ENCODE results near the gene OTUD6A.

GRCh38 chrX:66021215-66021942 lies 18.5 kb downstream of the VSIG4 start:
- RRBS, result no CpG with 5 or more reads among the region's 2 CpGs

DNA sequence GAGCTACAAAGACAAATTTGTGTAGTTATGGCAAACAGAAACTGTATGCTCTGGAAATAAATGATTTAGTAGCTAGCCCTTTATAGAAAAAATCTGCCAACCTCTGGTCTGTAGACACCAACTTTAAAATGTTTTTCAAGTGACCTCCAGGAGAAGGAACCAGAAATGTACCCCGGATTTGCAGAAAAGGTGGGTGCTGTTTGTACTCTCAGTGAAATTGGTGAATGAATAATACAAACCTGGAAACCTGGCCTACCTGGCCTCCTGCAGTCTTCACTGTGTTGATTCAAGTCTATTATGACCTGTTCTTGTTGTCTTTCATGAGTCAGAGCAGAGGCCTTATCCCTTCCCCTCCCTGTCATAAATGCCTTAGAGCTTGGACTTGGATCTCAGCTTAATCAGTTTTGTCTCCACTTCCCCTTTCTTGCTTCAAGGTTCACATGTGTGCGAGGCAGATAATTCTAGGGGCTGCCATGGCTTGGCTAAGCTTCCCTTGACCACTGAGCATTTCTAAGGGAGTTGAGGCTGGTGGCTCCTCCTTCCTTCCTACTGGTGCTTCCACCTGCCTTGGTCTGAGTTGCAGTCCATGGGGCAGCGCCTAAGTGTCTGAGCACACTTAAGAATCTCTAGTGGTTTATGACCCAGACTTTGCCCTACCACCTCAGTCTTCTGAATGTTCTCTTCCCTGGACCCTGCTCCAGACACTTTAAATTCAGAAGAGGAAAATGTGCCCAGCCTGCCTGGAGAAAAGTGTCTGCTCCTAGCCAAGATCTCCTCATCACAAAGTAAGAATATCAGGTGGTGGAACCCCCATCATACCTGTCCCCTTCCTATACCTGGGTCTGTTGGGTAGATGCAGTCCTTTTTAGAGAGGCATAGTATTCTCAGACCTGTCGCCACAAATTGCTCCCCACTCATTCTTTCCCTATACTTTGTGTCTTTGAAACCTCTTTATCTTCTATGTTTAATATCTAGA lies 1.7 kb upstream of the HEPH start:
- RRBS, result no CpG with 5 or more reads among the region's 4 CpGs

DNA sequence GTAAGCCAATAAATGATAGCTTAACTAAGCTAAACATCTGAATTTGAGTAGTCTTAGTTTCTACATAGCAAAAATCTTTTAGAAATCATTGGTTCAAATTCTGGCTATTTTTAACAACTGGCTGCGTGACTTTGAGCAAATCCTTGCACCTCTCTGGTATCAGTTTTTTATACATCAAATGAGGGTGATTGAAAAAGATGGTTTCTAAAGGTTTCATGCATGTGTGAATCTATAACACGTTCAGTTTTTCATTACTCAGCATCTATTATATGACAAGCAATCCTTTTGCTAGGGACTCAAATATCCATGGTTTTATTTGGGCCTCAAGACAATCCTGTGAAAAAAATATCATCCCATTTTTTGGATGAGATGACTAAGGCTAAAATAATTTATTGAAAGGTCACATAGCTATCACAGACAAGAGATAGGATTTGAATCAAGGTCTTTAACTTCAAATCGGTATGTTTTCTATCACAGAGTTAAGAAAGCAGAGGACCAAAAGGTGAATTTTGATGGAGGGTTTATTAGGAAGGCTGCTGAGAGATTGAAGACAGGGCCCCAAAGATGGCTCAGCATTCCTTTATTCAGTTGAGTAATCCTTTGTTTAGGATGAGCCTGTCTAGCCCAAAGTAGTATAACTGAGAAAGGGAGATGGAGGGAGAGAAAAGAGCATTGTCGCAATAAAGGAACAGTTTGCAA lies 976 bp downstream of the HEPH start:
- RRBS, result no CpG with 5 or more reads among the region's 4 CpGs

DNA sequence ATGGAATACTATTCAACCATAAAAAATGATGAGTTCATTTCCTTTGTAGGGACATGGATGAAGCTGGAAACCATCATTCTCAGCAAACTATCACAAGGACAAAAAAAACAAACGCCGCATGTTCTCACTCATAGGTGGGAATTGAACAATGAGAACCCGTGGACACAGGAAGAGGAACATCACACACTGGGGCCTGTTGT lies 271.7 kb upstream of the AR start:
- RRBS, result no CpG with 5 or more reads among the region's 3 CpGs

GRCh38 chrX:67545893-67546756 lies 2.3 kb downstream of the AR start:
- RRBS, result 4% methylated on average over 6 of the region's 68 CpGs

- RRBS, result no CpG with 5 or more reads among the region's 6 CpGs
Observed at GRCh38 chrX:68249373-68250021, 183.8 kb downstream of the OPHN1 start.

DNA sequence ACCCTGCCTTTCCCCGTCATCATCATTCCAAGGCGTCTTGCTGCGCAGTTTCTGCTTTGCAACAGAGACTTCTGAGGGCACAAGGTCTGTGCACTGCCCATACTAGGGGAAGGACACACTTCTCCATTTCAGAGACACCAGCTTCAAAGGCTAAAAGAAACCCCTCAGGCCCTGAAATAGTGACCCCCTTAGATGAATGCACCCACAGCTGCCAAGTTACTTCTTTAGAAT lies 19.2 kb downstream of the STARD8 start:
- RRBS, result no CpG with 5 or more reads among the region's 3 CpGs

DNA sequence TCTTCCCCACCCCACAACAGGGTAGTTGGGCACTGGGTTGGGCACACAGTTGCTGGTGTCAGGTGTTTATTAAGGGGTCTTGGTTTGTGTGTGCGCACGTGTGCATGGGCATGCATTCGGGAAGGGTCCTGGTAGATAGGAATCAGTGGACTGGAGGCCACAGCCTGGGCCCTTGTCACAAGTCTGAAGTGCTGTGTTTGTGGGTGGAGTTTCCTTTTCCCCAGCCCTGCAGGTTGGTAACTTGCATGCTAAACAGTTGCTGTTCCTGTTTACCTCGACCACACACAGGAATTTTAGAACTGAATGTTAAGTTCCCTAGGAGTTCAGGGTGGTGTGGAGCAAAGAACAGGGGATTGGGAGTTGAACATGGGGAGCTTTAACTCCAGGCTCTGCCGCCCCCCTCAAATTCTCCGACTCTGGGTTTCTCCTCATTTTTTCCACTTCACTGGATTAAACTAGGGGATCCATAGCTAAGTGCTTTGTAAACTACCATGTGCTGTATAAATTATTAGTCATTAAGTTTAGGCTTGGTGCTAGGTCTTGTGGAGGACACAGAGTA lies 48.9 kb downstream of the STARD8 start:
- RRBS, result no CpG with 5 or more reads among the region's 6 CpGs

DNA sequence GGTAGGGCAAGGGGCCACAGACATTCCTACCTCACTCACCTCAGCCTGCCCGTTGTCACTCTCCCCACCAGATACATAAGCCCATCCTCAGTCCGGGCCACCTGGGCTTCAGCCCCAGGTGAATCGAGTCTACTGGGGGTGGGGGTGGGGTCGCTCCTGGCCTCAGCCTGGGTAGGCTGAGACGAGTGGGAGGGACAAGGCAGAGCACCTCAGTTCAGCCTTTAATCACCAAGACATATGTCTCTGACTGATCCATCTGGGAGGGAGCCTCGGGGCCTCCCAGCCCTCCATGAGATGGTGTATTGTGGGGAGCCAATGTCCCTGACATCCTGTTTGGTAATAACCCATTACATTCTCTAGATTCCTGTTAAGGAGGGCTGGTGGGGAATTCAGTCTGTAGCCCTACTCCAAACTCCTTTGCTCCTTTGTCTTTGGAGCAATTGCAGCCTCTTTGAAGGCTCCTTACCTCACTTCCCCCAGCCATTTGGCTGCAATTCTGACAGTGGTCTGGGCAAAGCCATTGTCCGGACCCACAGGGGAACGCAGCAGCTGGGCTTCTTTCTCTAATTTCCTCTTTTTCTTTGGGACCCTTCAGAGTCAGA lies 61.5 kb downstream of the STARD8 start:
- RRBS, result no CpG with 5 or more reads among the region's 8 CpGs

- RRBS, result 25% methylated on average over 9 of the region's 23 CpGs
Observed at GRCh38 chrX:68912224-68912574, 83.4 kb downstream of the EFNB1 start.

GRCh38 chrX:69025937-69026335 lies 139.3 kb downstream of the PJA1 start:
- RRBS, result no CpG with 5 or more reads among the region's 3 CpGs

- RRBS, result no CpG with 5 or more reads among the region's 11 CpGs
Observed at GRCh38 chrX:69070867-69071560, 94.2 kb downstream of the PJA1 start.

DNA sequence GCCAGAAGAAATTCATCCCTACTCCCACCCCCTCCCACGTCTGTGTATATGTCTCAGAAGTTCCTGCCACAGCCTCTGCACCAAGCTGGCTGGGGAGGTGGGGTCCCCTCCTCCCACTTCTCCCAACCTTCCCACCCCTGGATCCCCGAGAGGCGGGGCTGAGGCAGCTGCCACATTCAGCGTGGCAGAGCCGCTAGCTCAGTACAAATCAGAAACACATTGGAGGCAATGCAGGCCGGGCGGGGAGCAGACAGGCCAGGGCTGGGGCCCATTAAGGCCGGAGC lies 22.5 kb downstream of the PJA1 start:
- RRBS, result 35% methylated on average over 3 of the region's 8 CpGs

GRCh38 chrX:69153123-69153921 lies 11.9 kb downstream of the PJA1 start:
- RRBS, result no CpG with 5 or more reads among the region's 8 CpGs

DNA sequence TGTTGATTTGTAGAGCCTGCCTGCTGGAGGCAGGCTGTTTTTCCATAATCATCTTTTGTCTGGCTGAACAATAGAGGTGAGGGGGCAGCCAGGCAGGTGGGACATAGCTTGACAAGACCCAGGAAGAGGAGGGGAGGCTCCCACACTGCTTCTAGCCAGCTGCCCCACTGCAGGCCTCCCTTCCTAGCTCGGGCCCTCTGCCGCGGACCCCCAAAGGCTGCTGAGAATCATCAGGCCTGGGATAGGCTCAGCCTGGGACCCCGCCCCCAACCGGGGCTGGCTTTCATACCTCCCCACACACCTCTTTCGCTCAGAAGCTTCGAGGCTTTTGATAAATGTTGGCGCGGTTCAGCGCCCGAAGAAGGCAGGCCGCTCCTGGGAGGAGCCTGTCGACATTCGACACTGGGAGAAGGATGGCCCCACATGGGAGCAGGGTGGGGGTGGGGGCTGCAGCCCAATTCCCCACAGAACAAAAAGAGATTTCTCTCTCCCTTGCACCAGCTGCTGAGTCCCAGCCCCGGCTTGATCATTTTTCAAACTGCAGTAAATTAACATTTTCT lies 112.7 kb upstream of the PJA1 start:
- RRBS, result no CpG with 5 or more reads among the region's 15 CpGs

DNA sequence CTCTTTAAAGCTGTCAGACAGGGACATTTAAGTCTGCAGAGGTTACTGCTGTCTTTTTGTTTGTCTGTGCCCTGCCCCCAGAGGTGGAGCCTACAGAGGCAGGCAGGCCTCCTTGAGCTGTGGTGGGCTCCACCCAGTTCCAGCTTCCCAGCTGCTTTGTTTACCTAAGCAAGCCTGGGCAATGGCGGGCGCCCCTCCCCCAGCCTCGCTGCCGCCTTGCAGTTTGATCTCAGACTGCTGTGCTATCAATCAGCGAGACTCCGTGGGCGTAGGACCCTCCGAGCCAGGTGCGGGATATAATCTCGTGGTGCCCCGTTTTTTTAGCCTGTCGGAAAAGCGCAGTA lies 172.7 kb downstream of the EDA start:
- RRBS, result no CpG with 5 or more reads among the region's 13 CpGs

- RRBS, result 61% methylated on average over 6 of the region's 26 CpGs
Observed at GRCh38 chrX:70062257-70062712, at the start of gene OTUD6A. Gene OTUD6A (plus strand): TSS chrX:70062457.

DNA sequence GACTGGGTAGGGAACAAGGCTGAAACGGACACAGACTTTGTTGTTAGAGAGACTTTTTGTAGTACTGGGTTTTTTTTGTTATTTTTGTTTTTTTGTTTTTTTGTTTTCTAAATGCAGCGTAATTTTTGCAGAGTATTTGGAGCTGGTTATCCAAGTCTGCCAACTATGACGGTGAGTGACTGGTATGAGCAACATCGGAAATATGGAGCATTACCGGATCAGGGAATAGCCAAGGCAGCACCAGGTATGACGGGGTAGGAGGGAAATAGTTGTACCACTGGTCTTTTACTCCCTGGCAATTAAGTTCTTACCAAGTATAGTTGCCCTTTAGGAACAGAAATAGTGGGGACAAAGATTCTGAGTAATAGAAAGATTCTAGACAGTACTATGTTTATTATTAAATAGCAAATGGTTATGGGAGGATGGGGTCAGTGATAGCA lies 16.9 kb downstream of the IGBP1 start:
- RRBS, result no CpG with 5 or more reads among the region's 6 CpGs

DNA sequence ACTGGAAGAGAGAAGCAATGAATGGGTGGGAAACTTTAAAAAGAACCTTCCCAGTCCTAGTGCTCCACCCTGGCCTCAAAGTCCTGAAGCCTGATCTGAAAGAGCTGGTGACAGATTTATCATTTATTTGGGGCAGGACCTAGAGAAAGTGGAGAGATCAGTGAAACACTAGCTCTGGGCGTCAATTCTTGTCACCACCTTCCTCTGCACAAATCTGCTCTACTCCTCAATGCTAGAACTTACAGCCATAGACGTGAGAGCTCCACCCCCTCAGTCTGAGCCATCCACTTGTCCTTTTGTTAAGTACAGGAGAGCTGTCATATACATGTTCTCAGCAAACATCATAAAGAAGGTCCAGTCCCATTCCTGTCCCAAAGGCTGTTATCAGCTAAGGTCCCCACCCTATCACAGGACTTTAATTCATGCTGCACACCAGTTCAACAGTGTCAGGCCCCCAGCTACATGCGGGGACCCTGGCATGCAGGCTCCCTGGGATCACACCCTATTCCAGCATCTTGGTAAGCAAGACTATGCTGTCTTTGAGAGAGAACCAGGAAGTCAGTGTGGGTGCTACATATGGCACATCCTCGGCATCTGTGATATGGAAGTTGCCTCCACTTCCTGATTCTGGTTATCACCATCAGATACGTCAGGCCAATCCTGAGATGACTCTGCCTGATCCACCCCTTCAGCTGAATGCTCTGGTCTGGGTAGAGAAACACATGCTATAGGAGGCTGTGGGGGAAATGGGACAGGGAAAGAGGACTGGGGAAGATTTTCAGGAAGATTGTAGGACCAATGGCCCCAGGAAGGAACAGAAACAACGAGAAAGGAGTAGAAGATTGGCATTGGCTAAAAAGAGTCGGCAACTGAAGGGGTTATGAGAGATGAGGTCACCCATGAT lies 2.3 kb downstream of the P2RY4 start:
- RRBS, result no CpG with 5 or more reads among the region's 7 CpGs

Measured in aortic smooth muscle cell (primary cell).